Left lung (tissue), 1 donor: Measurements from ENCODE around the genes REG4, NOTCH2 and SEC22B.

GRCh38 chr1:117172683-117173138, 38.0 kb downstream of the VTCN1 start:
- PRO-cap, result no peak

GRCh38 chr1:117449434-117450148, 82.3 kb downstream of the MAN1A2 start:
- PRO-cap, result no peak

DNA sequence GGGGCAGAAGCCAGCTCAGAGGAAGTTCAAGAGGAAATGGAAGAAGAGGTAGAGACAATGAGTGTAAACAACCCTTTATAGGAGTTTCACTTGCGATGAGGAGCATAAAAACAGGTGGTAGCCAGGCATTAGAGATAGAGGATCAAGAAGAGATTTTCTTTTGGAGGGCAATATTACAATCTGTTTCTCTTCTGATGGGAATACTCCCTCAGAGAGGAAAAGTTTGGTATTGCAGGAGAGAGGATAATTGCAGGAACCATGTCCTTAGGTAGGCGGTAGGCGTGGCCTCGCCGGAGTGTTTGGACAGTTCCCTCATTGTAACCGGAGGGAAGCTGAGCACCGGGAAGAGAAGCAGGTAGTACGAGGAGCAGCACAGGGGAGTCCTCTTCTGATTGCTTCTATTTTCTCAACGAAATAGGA, 68.4 kb upstream of the TENT5C start:
- PRO-cap, result no peak

DNA sequence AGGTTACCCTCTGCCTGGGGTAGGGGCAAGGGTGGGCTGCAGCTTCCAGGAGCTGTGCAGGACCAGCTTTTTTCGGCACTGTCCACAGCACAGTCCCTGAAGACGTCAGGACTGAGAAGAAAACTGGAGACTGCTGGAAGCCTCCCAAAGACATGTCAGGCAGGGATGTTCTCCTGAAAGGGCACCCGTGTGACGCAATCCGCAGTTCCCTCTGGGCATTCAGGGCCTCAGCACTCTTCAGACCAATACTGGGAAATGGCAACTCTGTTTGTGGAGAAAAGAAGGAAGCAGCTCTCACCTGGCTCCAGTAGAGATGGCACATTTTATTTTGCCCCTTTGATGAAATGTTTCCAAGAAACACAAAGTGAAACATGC, 64.8 kb upstream of the TENT5C start:
- PRO-cap, result no peak

- PRO-cap, result no peak
Measured at GRCh38 chr1:117680226-117680580, 74.4 kb downstream of the TENT5C start.

DNA sequence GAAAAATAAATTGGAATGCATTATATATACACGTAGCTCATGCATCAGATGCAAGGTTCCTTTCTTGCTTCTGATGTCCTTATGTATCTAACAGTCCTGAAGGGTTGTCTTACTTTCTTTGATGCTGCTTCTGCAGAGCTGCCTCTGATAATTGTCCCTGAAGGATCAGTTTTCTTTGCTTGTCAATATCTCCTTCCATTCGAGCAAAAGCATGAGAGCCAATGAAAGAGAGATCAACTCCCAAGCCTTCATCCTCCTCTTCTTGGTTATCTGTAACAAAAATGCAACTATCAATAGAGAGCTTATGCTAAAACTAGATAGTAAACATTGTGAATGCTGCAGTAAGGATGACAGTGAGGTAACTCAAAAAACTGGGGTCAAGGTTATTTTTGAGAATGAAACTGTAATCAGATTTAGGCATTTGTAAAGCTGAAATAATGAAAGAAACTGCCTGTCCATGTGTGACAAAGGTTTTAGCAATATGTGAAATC, 32.7 kb downstream of the GDAP2 start:
- PRO-cap, result no peak

- PRO-cap, result bidirectional peak, plus-strand start at chr1:117928993, minus-strand start at chr1:117928817
Measured at GRCh38 chr1:117928645-117929129, 734 bp downstream of the GDAP2 start.

- PRO-cap, result no peak
Measured at GRCh38 chr1:119661990-119662487, 14.0 kb upstream of the ZNF697 start.

- PRO-cap, result no peak
Measured at GRCh38 chr1:119806503-119806964, 4.7 kb downstream of the REG4 start.

- PRO-cap, result no peak
Measured at GRCh38 chr1:119811230-119811541, at the start of gene REG4. Gene REG4 (minus strand): TSS chr1:119811460.

- PRO-cap, result no peak
Measured at GRCh38 chr1:119965128-119965327, 68.7 kb upstream of the ADAM30 start.

GRCh38 chr1:120069150-120070007, at the start of gene NOTCH2:
Gene NOTCH2 (minus strand): TSS chr1:120069662.
- PRO-cap, result no peak

DNA sequence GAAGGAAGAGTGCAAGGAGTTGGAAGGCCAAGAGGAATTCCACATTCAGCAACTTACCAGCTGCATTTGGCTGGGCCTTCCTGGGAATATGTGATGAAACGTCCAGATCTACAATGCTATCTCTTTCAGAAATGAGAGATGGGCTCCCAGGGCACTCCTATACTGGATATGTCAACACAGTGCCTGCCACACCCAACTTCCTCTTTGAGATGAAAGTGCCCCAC, 31.0 kb upstream of the NOTCH2 start:
- PRO-cap, result no peak

- PRO-cap, result bidirectional peak, plus-strand start at chr1:120176181, minus-strand start at chr1:120176164; bidirectional peak, plus-strand start at chr1:120176576, minus-strand start at chr1:120176449
Measured at GRCh38 chr1:120175744-120176831, at the start of gene SEC22B. Gene SEC22B (minus strand): TSS chr1:120176520.

- PRO-cap, result no peak
Measured at GRCh38 chr1:120453612-120454012, 38.8 kb downstream of the NBPF8 start.

DNA sequence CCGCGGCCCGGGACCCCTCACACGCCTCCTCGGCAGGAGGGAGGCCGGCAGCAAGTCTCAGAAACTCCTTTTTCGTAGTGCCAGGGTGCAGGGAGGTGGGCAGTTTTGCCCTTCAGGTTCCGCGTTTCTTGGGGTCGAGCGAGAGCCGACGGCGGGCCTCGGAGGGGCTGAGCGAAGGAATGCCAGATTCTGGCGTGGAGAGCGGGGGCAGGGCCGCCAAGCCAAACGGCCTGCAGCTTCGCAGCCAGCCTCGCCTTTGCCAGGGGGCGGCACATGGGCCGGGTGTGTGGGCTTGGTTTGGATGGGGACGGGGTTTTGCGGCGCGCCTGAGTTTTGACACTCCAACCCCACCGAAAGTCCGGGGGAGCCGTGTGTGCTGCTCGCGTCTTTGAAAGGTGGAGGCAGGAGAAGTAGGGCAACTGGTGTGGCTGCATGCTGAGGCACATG, 743 bp downstream of the NOTCH2NLR start:
- PRO-cap, result unidirectional peak, minus-strand start at position 258 of the sequence

- PRO-cap, result no peak
Measured at GRCh38 chr1:124967604-124968119, 3782.9 kb downstream of the SRGAP2C start.

- PRO-cap, result no peak
Measured at GRCh38 chr1:143326808-143327219, 579.0 kb downstream of the H3-7 start.

DNA sequence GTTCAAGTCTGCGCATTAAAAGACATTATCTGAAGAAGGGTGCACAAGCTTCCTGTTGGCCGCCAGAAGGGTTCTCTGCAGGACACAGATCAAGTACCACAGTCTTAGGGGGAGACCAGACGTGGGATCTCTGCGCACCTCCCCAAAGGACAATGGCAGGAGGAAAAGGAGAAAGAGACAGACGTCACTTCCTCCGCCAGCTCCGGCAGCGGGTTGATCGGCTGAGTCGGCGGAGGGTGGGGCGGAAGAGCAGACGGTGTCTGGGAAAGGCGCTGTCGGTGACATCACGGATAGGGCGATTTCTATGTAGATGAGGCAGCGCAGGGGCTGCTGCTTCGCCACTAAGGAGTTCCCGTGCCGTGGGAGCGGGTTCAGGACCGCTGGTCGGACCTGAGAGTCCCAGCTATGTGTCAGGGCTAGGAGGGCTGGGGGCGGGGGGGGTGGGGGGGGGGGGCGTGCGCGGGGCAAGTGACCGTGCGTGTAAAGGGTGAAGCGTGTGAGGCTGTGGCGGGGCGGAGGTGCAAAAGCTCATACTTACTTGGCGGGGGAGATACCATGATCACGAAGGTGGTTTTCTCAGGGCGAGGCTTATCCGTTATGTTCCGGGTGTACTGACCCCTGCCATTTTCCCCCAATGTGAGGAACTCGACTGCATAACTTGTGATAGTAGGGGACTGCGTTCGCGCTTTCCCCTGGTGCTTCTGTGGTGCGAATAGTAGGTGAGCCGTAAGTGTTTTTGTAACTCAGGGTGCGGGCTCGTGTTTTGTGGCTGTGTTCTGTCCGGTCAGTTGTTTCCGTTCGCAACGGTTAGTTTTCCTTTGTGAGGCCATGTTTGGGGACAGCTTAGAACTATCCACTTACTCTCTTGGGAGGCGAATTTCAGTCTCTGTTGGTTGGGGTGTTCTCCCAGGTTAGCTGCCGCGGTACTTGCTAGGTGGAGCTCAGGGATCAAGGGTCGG, 38.9 kb upstream of the PPIAL4E start:
- PRO-cap, result bidirectional peak, plus-strand start at position 252 of the sequence, minus-strand start at position 154 of the sequence; bidirectional peak, plus-strand start at position 531 of the sequence, minus-strand start at position 563 of the sequence

- PRO-cap, result no peak
Measured at GRCh38 chr1:144442945-144443633, 18.4 kb downstream of the NBPF15 start.